Mononuclear cell (primary cell): ENCODE measurements around a stretch of chr3.

DNA sequence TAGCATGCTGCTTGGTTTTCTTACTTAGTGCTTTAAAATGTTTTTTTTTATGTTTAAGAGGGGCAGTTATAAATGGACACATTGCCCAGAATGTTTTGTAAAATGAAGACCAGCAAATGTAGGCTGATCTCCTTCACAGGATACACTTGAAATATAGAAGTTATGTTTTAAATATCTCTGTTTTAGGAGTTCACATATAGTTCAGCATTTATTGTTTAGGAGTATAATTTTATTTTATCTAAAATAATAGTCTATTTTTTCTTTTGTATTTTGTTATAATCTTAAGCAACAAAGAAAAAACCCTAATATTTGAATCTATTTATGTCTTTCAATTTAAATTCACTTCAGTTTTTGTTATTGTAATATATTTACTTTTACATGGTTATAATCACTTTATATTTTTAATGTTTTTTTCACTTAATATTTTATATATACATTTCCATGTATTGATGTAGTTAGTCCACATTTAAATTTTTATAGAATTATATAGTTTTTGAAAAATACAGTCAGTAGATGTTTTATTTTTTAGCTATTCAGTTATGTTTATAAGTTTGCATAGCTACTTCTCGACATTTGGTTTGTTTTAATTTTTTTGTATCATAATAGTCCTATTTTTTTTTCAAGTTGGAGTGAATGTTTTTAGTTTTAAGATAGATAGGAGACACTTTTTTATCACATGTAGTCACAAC is 82.3 kb downstream of the PCOLCE2 start:
- RRBS = no CpG with 5 or more reads among the region's 1 CpG

GRCh38 chr3:142902441-142902820 is 13.5 kb upstream of the PCOLCE2 start:
- RRBS = no CpG with 5 or more reads among the region's 2 CpGs

DNA sequence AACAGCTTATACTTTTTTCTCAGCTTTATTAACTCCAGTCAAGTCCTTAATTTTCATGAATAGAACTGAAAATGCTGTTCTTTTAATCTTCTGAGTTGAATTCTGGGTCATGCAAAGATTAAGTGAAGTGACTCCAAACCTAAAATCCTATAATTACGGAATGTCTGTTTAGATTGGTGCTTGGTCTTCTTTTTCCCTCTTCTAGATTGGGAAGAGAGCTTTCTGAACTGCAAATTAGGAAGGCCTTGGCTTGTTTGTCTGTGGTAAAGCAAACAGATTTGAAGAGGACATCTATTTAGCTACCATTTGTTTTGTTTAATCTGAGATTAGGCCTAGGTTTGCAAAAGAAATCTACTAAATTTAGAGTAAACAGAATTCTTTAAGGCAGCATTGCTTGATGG is 23.5 kb downstream of the PAQR9 start:
- RRBS = no CpG with 5 or more reads among the region's 1 CpG

GRCh38 chr3:143517605-143517996 is 330.7 kb downstream of the SLC9A9 start:
- RRBS = no CpG with 5 or more reads among the region's 6 CpGs

DNA sequence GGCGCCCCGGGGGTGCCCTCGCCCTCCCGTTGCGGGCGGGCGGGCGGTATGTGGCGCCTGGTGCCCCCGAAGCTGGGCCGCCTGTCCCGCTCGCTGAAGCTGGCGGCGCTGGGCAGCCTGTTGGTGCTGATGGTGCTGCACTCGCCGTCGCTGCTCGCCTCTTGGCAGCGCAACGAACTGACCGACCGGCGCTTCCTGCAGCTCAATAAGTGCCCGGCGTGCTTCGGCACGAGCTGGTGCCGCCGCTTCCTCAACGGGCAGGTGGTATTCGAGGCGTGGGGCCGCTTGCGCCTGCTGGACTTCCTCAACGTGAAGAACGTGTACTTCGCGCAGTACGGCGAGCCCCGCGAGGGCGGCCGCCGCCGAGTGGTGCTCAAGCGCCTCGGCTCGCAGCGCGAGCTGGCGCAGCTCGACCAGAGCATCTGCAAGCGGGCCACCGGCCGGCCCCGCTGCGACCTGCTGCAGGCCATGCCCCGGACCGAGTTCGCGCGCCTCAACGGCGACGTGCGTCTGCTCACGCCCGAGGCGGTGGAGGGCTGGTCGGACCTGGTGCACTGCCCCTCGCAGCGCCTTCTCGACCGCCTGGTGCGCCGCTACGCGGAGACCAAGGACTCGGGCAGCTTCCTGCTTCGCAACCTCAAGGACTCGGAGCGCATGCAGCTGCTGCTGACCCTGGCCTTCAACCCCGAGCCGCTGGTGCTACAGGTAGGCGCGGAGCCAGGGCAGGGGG is 827 bp downstream of the DIPK2A start:
- RRBS = no CpG with 5 or more reads among the region's 88 CpGs

- RRBS = no CpG with 5 or more reads among the region's 3 CpGs
These were observed 5.7 kb downstream of the DIPK2A start for GRCh38 chr3:143977338-143977746.

GRCh38 chr3:144031734-144032473 is 60.3 kb downstream of the DIPK2A start:
- RRBS = no CpG with 5 or more reads among the region's 7 CpGs

- RRBS = no CpG with 5 or more reads among the region's 1 CpG
These were observed 1.7 kb downstream of the PLSCR4 start for GRCh38 chr3:146249201-146249688.

DNA sequence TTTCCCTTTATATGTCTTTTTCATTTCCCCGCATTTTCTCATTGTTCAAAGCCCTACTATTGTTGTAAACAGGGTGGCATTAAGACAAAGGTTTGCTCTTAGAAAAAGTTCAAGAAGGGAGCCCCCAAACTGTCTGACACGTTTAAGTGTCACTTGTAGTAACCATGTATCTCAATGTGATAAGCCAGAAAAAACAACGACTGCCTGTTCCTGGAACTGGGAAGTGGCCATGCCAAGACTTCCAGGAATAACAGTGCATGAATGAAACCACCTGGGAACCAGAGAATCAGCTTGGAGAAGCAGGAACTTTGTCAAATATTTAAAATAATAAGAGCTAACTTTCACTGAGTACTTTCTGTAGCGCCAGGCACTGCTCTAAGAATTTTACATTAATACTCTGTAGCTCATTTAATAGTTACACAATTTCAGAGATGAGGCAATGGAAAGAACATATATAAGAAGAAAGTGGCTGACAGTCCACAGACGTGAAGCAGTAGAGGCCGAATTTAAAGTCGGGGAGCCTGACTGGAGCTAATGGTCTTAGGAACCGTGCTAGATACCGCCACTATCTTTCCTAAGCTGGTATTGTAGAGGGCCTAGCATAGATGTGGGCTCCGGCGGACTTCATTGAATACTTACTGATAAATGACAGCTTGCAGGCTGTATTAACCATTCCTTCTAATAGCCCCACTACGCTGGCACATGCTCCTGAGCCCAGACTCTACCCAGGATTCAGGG is 875 bp downstream of the PLSCR1 start:
- RRBS = no CpG with 5 or more reads among the region's 12 CpGs

DNA sequence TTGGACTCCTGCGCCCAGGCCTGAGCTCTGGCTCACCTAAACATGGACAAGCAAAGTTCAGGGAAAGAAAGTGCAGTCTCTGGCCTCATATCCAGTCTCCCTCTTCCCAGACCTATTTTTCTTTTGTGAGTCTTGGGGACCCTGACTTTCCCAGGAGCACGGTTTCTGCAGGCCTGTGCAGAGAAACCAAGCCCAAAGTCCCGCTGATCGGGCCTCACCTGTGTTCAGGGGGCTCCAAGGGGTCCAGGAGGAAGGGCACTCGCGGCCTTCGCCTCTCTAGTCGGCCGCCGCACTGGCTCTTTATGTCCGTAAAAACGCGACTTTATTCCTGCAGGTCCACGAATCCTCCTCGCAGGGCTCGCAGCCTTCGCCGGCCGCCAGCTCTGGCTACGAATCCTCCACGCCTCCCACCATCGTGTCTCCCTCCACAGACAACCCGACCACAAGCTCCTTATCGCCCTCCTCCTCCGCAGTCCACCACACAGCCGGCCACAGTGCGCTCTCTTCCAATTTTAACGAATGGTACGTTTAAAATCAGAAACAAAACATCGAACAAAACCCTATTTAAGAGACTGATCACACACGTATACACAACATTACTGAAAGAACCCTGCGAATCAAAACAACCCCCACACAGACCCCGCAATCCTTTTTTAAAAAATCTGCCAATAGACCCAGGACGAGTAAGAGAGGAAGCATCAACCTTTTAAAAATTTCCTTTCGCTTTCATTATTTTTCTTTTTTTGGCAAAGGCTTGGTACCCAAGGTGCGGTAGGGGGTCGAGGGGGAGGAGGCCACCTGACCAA is 4.1 kb downstream of the ZIC1 start:
- RRBS = no CpG with 5 or more reads among the region's 37 CpGs

GRCh38 chr3:147732340-147732594 is 323.1 kb downstream of the ZIC1 start:
- RRBS = no CpG with 5 or more reads among the region's 2 CpGs

GRCh38 chr3:148830601-148831361 is 3.2 kb downstream of the CPB1 start:
- RRBS = no CpG with 5 or more reads among the region's 2 CpGs

DNA sequence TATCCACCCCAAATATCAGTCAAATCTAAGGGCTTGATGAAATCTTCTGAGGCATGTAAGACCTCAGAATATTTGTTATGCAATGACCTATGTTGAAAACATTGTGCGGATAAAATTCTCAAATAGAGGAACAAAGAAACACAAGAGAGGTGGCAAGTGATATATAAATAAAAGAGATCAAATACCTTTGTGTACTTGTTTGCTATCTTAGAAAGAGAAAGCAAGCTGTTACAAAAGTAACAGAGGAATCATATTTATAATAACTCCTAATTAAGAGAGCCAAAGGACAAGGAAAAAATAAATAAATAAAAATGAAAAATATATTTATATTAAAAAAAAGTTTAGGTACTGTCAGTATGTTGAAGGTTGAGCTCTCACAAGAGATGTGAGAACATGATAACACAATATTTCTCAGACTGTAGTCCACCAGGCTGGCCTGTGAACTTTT is 50.0 kb downstream of the CPA3 start:
- RRBS = no CpG with 5 or more reads among the region's 1 CpG

DNA sequence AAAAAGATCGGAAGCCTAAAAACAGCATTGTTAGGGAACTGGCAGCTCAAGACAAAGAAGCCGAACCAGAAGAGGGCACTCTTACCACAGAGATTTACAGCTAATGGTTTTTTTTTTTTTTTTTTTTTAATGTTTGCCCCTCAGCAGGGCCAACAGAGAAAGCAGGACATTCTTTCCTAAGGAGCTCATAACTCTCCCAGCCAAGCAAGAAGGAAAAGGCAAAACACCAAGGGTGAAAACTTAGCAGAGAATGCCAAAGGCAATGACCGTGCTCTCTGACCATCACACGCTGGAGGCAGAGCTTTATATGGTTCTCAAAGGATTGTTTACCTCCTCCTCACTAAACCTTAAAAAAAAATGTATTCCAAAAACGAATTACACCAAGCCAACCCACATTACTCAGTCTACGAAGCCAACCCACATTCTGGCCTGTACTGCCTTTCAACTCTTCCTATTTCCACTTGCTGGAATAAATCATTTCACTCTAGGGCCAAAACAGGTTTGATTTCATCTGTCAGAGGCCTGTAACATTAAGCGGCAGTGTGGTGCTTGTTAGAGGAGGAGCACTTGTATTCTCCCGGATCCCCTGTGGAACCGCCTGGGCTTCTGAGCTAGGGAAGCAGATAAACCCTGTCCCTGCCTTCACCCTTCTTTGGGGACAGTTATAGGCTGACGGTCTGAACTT is 35.6 kb upstream of the GYG1 start:
- RRBS = no CpG with 5 or more reads among the region's 10 CpGs

- RRBS = no CpG with 5 or more reads among the region's 4 CpGs
These were observed 4.9 kb downstream of the GYG1 start for GRCh38 chr3:148996223-148996574.

DNA sequence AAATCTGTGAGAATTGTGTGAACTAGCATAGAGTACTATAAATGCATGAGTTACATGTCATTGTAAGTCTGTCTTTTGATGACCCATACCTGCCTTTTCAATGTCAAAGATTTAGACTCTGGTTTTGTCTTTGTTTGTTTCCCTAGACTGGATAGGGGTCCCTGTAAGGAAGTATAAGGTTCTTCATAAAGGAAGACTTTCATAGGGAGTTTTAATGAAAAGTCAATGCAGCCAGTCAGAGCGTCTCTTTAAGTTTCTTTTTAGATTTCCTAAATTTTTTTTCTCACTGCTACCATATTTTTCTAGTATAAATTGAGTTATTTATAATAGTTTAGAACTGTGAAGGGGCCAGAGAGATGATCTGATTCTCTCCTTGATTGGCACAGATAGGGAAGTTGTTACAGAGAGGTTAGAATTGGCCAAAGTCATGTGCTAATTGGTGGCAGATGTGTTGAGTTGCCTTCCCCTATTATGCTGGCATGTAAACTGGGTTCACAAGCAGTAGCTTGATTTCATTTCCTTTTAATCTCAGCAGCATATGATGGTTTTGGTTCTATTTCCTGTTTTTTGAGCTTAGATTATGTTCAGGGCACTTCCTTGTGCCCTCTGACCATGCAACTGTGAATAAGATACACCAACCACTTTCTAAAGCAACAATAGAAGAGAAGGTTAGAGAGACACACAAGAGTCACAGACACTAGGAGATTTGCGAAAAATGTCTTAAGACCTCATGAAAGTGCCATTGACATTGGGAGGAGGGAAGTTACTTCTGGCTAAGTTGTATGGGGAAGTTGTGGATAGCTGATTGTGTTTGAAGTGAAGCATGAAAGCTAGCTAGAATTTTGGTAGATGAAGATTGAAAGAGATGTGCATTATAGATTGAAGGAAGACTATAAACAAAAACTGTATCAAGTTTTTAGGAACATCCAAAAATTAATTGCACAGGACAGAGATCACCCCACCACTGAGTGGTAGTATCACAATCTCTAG is 16.5 kb downstream of the HPS3 start:
- RRBS = no CpG with 5 or more reads among the region's 2 CpGs

GRCh38 chr3:149215371-149215988 is 6.1 kb downstream of the CP start:
- RRBS = no CpG with 5 or more reads among the region's 3 CpGs

DNA sequence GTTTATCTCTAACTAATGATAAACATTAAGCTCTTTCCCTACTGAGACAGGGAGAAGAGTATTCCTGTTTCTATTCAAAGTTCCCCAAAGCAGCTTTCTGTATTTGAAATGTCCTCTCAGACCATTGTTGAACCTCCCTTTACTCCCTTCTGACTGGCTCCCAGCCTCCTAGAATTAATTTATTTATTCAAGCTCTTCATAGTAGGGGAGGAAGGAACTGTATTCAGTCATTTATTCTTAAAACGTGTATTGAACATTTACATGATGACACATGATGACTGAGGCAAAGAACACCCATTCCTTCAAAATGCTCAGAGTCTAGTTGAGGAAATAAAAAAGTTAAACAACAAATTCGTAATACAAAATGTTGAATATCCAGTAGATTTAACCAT is 7.2 kb upstream of the TM4SF18 start:
- RRBS = no CpG with 5 or more reads among the region's 2 CpGs